ENCODE measurements around the genes POU2AF2, CRYAB and PTS.

DNA sequence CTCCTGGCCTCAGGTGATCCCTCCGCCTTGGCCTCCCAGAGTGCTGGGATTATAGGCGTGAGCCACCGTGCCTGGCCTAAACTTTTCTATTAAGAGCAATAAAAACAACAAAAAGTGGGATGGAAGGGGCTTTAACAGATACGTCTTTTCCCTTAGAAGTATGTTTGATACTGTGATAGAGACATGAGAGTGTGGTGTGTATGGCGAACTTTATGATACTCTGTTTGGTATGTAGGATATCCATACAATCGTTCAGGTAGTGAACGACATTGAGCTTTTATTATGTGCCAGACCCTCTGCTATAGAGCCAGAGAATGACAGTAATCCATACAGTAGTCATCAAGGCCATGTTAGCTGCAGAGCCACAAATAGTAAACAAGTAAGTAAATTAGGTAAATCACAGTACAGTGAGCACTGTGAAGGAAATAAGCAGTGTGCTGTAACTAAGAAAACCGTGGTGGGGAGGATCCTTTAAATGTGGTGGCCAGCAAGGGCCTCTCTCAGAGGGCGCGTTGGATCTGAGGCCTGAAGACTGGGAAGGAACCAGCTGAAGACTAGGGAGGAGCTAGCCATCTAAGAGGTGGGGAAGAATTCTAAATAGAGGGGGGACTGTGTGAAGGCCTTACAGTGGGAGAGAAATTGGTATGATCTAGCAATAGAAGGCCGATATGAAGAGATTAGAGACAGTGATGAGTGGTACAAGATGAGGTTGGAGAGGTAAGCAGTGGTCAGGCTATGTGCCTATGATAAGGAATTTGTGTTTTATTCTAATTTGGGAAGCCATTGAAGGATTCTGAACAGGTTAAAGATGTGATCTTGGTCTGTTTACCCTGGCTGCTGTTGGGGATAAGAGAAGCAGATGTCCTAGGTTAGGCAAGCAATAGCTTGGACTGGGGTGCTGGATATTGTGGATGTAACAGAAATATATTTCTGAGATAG is 141.6 kb downstream of the DDX10 start:
- PRO-cap, 2 experiments: no peak in any of the 2 experiments

- PRO-cap, 2 experiments: no peak in any of the 2 experiments
Measured at GRCh38 chr11:108857434-108857777, 192.5 kb downstream of the DDX10 start.

DNA sequence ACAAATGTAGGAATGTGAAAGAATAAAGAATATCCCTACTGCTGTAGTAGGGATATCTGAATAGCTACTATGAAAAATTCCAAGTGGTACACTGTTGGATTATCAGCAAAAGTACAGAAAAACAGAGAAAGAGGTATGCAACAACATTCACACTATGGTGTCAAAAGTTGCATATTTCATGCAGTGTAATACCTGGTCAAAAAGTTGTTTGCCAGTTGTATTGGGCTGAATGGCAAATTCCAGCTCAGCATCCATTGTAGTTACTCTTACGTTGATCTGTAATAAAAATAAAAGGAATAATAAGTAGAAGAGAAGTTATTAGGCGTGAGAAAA is 24.1 kb downstream of the RDX start:
- PRO-cap, 2 experiments: no peak in any of the 2 experiments

DNA sequence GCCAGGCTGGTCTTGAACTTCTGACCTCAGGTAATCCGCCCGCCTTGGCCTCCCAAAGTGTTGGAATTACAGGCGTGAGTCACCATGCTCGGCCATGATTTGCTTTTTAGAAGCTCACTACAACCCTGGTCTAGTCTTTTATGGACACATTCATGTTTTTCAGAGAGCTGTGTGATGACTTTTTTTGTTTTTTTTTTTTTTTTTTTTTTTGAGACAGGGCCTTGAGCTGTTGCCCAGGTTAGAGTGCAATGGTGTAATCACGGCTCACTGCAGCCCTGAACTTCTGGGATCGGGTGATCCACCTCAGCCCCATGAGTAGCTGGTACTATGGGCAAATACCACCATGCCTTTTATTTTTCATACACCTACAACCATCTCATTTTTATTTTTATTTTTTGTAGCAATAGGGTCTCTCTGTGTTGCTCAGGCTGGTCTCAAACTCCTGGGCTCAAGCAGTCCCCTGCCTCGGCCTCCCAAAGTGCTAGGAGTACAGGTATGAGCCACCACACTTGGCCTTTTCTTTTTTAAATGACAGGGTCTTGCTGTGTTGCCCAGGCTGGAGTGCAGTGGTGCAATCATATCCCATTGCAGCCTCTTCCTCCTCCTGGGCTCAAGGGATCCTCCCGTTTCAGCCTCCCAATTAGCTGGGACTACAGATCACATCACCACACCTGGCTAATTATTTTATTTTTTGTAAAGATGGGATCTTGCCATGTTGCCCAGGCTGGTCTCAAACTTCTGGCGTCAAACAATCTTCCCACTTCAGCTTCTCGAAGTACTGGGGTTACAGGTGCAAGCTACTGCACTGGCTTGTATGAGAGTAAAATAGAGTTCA is 5.0 kb downstream of the FDX1 start:
- PRO-cap, 2 experiments: no peak in any of the 2 experiments

GRCh38 chr11:111245654-111245998 is at the start of gene POU2AF2:
Gene POU2AF2, plus strand, starts transcription at chr11:111245725.
- PRO-cap, 2 experiments: no peak in any of the 2 experiments

DNA sequence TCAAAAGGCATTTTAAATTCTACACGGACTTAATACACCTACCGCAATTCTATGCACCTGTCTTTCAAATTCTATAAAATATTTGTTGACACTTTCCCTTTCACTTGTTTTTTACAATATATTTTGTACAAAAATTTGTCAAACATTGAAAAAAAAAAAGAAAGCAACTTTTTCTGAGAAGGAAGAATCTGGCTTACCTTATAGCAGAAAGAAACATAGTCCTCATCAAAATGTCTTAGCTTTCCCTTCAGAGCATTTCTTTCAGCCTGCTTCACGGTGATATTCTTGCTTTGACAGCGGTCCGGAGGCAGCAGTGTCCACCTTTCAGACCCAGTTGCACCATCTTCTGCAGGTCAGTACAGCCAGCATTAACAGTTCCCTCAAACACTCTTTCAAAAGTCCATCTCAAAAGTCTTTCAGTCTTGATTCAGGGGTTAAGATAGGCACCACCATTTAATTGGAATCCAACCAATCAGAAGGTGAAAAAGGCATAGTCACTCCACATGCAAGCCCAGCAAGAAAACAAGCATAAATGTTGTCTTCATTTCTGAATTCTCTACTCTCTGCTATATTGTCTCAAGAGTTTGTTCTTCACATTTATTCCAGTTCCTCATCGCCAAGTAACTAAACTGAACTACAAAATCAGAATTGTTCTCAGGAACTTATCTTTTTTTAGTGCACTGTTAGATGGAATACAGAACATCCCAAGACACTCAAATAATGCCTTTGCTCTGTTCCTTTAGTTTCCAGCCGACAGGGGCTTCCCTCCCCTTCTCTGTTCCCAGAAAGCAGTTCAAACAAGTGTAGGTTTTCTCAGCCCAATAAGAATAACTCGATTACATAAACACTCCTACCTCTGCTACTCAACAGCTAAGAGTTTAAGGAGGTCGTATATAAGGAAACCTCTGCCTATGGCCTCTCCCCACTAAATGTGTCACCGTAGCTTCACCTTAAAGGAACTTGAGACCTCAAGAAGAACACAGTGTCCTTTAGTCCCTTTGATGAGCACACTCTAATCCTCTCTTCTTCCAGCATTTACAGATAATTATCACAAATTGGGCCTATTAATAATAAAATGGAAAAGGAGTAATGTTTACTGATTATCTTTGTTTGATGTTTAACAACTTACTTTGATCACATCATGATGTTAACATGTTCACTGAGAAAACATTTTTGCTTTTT is 6.7 kb downstream of the POU2AF3 start:
- PRO-cap, 2 experiments: no peak in any of the 2 experiments

DNA sequence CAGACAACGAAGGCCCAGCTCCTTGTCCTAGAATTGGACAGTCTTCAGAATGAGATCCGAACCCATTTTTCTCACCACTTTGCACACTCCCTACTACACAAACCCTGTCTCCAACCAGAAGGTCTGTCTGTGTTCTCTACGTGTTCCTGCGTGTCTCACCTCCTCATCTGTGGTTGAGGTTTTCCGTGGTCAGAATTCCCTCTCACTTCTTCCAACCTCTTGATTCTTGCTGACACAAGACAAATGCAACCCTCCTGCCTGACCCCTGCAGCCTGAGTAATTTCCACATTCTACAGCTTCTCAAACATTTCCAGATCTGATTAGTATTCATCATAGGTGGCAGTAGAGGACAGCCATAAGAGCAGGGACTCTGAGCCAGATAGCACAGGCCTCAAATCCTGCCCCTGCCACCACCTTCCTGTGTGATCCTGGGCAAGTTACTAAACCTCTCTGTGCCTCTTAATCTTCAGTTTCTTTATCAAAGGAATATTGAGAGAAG is 19.9 kb downstream of the POU2AF1 start:
- PRO-cap, 2 experiments: no peak in any of the 2 experiments

DNA sequence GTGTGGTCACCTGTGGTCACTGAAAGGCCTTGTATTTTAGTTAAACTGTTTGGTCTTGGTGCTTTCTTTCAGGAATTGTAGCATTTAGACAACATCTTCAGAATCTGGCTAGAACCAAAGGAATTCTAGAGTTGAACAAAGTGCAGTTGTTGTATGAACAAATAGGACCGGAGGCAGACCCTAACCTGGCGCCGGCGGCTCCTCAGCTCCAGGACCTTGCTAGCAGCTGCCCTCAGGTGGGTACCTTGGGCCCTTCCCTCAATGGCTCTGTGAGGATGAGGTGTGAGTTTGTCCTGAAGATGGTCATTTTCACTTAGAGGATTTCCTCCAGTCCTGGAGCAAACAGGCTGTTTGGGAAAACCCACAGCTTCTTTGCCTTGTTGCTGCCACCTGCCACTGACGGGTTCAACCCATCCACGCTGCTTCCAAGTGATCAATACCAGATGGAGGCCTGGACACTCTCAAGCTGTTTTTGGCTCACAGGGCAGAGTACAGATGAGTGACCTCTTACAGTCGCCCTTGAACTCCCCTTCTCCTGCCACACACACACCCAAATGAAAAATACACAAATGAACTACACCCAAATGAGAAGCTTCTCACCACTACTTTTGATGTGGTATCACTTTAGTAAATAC is 45.2 kb downstream of the PPP2R1B start:
- PRO-cap, 2 experiments: no peak in any of the 2 experiments

DNA sequence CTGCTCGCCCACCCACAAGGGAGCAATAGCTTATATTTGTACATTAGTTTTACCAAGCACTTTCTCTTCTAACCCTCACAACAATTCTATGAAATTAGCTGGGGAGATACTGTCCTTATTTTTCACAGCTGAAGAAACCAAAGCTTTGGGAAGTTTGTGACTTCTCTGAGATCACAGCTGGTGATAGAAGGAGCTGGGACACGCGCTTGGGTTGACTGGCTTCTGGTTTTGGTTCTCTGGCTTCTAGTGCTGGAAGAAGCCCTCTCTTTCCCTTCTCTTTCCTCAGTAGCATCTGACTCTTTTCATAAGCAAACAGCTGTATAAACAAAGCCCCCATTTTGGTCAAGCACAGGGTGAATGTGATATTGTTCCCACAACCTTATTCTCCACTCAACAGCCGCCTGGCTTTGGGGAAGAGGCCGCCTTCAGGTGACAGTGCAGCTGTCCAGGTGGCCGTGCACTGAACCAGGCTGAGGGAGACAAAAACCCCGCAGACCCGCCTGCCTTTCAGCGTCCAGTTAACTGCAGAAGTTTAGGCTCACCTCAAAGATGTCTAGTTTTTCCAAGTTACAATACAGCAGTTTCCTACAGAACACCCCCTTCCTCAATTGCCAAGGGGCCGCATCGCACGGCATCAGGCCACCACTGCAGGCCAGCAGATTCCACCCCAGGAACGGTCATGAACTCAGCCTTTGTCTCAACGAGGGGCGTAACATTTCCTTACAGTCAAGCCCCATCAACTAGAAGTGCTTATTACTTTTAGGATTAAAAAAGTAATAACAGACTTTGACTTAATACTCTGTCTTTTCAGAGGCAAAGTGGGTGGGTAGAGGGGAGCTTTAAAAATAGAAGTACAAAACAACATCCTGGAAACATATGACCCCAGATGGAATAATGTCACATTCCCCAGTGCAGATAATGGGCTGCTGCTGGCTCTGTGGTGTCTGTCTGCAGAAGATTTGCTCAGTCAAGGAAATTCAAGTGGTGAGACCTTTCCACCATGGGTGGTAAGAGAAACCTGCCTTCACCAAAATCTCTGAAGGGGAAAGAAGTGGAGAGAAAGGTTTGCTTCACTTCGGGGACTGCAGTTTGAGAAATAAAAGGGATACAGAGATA is 36.5 kb downstream of the PPP2R1B start:
- PRO-cap, 2 experiments: no peak in any of the 2 experiments

- PRO-cap, 2 experiments: no peak in any of the 2 experiments
Measured at GRCh38 chr11:111777697-111778753, 11.8 kb upstream of the PPP2R1B start.

DNA sequence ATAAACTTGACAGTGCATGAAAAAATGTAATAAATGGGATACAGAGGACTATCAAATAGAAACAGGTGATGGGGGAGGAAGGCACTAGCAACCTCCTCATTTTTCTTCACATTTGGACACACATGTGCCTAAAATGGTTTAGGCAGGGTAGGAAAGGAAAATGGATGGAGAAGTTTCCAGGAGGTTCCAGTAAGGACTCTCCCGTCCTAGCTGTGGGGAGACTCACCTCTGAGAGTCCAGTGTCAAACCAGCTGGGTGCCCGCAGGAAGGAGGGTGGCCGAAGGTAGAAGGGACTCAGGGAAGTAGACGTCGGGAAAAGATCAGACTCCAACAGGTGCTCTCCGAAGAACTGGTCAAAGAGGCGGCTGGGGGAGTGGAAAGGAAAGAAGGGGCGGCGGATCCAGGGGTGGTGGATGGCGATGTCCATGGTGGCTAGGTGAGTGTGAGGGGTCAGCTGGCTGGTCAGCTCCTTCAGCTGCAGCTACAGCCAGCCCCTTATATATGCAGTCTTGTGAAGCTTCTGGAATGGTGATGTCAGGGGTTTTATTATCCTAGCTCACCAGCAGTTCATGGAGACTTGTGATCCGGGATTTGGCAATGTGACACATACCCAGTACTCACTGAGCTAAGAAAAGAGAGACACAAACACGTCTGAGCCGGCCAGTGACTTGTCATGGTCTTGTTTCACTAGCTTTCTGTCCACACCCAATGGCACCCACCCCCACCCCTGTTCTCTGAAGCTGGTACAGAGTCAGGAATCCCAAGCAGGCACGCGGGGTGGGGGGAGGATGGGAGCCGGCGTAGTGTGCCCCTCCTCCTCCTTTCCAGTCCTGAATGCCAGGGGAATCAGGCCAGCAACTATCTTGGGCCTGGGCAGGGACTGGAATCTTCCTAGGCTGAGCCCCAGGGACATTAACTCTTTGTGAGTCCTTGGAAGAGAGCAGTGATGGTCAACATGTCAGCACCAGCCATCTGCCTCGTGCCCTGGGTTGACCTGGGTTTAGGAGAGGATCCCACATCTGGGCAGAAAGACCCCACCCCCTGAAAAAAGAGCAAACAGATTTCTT is at the start of gene CRYAB:
CRYAB (minus strand) TSS at position 473 of the 1,067 bp plus-strand sequence.
- PRO-cap, 2 experiments: peak in 2 of 2 experiments; most common plus-strand start position 644 of the sequence (in 2); most common minus-strand start position 472 of the sequence (in 2)

GRCh38 chr11:111935098-111936129 is 1.7 kb upstream of the DIXDC1 start:
- PRO-cap, 2 experiments: no peak in any of the 2 experiments

GRCh38 chr11:111976575-111977166 is 39.5 kb downstream of the DIXDC1 start:
- PRO-cap, 2 experiments: peak in 1 of 2 experiments; most common plus-strand start chr11:111976938 (in 1); most common minus-strand start chr11:111977134 (in 1)

GRCh38 chr11:112019046-112020157 is 5.8 kb upstream of the DLAT start:
- PRO-cap, 2 experiments: no peak in any of the 2 experiments

DNA sequence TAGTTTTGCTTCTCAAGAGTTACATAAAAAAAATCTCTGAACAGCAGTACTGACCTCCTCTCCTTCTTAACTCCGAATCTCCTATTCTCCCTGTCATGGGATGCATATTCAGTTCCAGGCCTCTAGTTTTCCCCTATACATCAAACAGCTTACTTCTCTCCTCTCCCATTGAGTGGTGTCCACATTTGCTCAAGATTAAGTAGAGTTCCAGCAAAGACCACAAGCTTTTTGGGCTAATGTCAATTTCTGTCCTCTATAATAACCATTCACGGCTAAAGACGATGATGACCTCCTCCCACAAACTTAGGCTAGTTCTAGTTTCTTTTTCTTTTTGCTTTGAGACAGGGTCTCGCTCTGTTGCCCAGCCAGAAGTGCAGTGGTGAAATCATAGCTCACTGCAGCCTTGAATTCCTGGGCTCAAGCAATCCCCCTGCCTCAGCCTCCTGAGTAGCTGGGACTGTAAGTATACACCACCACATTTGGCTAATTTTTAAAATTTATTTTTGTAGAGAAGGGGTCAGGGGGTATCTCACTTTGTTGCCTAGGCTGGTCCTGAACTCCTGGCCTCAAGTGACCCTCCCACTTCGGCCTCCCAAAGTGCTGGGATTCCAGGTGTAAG is 19.9 kb downstream of the IL18 start:
- PRO-cap, 2 experiments: no peak in any of the 2 experiments

DNA sequence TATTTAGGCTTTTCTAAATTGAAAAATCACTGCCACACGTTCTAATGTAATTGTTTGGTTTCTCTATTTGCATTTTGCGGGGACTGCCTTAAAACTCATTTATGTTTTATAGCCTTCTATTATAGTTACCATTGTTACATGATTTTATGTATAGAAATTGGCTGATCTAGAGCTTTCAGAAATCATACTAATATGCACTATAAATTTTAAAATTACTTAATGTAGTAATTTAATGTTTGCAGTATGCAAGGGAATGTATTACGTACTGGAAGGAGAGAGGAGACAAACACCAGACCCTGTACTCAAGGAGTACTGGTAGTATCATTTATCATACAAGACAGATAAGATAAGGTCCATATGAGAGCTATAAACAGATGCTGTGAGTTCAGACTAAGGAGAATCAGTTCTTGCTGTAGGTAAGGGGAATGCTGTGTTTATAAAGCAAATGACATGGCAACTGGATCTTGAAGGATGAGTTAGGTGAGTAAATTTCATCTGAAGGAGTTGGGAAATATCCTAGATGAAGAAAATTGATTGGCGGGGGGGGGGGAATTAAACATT is 747 bp downstream of the BCO2 start:
- PRO-cap, 2 experiments: no peak in any of the 2 experiments

- PRO-cap, 2 experiments: peak in 2 of 2 experiments; most common plus-strand start chr11:112226369 (in 1); most common minus-strand start chr11:112226312 (in 2)
Measured at GRCh38 chr11:112226222-112227074, at the start of gene PTS. Gene PTS, plus strand, starts transcription at chr11:112226428.

DNA sequence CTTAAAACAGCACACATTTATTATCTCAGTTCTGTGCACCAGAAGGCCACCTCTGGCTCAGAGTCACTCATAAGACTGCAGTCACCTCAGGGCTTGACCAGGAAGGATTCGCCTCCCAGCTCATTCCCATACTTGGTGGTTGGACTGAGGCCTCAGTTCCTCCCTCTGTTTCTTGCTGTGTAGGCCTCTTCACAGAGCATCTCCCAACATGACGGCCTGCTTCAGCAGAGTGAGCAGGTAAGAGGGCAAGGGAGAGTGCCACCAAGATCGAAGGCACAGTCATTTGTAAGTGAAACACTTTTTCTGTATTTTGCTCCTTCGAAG is 11.0 kb downstream of the PTS start:
- PRO-cap, 2 experiments: no peak in any of the 2 experiments

DNA sequence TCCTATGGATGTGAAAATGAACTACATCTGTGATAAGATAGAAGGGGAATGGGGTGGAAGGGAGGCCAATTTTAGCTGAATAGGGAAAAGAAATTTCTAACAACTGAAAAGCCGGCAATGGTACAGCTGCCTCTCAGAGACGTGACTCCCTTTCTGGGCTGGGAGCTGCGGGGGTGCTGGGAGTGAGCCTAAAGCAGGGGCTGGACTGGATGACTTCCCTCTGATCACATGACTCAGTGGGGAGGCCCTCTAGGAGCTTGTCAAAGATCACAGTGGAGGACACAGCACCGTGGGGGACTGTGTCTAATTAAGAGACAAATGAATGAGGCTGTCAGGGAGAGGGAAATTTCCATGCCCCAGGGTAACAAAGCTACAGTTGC is 262.7 kb upstream of the PLET1 start:
- PRO-cap, 2 experiments: no peak in any of the 2 experiments

- PRO-cap, 2 experiments: no peak in any of the 2 experiments
Measured at GRCh38 chr11:112553115-112553449, 292.4 kb upstream of the PLET1 start.

Data from psoas muscle (tissue), 2 donors.